Choroid plexus epithelial cell (primary cell): ENCODE measurements around a stretch of chr18.

DNA sequence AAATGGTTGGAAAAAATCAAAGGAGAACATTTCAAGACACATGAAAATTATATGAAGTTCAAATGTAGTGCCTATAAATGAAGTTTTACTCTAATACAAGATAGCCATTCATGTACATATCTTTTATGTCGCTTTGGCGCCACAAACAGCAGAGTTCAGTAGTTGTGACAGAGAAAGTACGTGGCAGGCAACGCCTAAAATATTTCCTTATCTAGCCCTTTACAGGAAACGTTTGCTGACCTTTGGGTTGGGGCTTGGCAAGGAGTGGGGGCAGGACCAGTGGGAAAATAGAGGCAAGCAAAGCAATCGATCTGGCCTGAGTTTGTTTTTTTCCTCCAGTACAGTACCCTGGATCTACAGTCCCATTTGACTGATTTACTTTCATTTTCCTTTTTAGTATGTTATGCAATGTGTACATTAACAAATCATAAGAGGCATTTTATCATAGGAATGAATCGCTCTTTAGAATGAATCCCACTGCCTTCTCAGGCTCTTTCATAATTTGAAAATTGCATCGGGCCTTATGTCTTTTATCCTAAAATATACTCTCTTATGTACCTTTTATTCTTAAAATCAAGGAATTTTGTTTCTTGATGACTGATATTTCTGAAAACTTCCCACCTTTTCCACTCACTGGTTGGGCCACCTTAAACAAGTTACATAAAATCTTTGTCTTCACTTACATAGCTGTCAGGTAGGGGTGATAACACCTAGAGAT is 13.0 kb downstream of the CCDC68 start:
- RRBS, result no CpG with 5 or more reads among the region's 8 CpGs

DNA sequence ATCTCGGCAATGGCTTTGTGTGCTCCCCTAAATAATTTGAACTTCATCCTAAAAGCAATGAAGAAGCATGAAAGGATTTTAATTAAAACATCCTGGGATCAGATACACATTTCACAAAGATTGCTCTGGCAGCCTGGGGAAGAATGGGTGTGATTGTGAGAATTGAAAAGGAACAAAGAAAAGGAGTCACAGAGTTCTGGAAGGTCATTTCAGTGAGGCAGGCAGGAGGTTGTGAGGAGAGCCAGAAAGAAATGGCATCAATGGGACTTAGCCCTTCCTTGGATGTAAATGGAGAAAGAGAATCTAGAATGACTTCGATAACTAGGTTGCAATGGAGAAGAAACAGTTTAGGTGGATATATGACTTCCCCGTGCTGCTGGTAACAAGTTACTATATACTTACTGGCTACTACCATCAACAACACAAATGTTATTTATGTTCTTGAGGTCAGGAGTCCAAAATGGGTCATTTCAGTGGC is 228.3 kb upstream of the CCDC68 start:
- RRBS, result no CpG with 5 or more reads among the region's 3 CpGs

GRCh38 chr18:55275316-55275934 is 312.6 kb downstream of the TCF4 start:
- RRBS, result no CpG with 5 or more reads among the region's 4 CpGs

DNA sequence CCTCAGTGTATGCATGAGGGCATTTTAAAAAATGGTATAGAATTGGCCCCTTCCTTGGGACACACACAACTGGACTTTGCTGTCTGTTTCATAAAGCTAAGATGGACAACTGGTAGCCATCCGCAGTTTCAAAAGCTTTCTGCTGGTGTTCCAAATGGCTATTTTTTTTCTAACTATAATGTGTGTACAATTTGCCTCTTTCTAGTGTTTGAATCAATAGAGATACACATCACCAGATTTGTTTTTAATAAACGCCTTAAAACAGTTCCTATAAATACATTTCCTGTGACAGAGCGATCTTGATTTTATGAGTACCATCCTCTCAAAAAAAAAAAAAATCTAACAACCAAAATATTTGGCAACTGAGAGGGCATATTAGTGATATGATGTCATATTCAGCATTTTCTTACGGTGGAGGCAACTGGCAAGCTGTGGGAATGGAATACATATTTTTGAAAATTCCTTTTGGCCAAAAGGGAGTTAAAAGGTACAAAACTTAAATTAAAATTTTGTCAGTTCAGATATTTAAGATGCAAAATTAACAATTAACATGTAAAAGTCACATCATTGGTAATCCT is 268.5 kb downstream of the TCF4 start:
- RRBS, result no CpG with 5 or more reads among the region's 4 CpGs

DNA sequence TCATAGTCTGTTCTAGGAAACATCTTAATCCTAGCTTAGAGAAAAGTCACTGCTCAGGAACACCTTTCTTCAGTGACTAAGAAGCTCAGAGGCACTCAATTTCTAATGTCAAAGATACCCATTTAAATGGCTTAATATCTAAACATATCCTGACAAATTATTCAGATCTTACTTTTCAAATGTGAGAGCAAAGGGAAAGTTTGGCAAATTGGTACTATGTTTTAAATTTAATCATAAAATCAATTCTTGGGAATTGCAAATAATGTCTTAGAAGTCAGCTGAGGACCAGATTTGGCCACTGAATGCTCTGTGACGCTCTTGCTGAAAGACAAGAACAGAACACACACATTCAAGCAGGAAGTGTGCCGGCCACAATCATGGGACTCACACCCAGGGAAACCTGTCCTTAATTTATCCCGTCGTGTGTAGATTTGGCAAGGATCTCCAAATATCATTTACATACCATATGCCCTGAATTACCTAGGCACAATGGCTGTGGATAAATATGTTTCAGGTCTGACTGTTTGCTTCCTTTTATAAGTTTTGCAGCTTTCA is 253.2 kb downstream of the TCF4 start:
- RRBS, result no CpG with 5 or more reads among the region's 4 CpGs

DNA sequence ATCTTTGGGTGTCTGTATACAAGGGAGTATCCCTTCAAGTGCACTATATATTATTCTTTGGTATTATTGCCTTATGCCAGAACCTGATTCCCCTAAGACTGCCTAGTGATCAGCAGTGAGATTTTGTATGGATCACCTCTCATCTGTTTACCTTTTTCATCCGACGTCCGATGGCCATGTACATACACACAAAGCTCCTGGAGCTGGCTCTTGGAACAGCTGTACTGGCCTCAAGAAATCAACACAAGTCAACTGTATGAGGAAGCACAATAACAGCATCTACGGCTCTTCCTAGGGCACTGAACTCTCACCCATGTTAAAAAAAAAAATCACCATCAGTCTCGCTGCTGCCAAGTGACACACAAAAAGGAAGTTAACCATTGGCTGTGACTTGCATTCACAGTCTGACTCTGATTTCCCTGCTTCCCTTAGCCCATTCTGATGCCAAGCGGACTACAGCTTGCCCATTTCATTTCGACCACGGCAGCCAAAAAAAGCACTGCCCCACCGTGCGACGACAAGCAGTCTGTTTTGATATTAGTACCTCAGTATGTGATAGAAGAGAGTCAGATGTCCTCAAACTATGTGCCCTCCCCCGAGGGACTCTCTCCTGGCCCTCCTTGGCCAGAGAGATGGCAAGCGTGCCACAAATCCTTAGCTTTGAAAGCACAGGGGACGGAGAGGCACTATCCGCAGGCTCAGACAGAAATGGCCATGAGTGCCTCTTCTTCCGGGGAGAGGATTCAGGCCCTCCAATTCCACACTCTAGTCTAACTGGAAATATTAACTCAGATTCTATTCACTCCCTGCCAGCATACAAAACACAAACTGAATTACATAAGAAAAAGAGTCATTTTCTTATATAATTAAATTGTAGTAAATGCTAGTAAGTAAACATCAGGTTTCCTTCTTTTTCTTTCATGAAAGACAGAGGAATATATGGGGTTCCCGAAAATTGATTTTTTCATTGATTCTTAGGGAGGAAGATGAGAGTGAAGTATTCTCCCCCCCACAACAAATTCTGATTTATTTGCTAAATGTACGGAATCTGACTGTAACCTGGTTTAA is 250.0 kb downstream of the TCF4 start:
- RRBS, result no CpG with 5 or more reads among the region's 18 CpGs

DNA sequence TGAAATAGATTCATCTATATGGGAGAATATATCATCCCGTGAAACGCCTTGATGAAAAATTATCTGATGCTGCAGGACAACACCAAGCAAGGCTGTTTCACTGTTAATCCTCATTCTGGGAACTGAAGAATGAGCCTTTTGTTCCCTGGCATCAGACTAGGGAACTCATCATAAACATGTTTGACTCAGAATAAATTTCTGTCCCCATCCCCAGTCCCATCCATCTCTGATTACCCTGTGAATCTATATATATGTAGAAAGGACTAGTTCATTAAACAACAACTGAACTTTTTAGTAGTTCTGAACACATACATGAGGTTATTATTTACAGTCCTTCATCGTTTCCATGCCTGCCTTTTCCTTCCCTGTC is 179.8 kb downstream of the TCF4 start:
- RRBS, result no CpG with 5 or more reads among the region's 3 CpGs

GRCh38 chr18:55500162-55500721 is 87.8 kb downstream of the TCF4 start:
- RRBS, result no CpG with 5 or more reads among the region's 6 CpGs

- RRBS, result no CpG with 5 or more reads among the region's 6 CpGs
These were observed 193.4 kb upstream of the TCF4 start for GRCh38 chr18:55781284-55781915.

DNA sequence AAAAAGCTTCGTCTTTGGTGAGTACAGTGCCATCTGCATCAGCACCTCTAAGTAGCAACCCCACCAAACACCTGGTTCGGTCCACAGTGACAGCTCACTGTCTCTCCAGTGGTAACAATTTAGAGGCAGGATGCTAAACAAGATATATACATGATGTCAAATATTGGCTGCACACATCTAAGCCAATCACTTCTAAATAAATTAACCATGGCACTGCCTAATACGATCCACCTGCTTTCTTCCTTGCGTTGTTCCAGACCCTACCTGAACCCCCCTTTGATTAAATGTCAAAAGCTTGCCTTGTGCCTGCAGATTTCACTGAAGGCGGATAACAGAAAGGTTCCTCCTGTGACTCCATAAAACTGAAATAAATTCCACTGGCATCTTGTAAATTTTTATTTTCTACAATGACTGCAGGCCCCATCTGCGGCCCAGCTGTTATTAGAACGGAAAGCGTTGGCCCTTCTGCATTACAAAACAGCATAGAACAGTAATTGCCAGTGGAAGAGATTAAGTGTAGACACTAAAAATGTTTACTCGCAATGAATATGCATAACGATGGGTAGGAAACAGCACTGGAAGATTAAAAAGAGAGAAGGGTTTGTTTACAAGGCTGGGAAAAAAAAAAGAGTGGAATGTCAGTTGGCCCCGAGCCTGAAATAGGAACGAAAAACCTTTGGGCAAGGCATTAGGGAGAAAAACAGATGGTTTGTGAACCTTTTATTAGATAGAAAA is 275.7 kb upstream of the TCF4 start:
- RRBS, result no CpG with 5 or more reads among the region's 12 CpGs

GRCh38 chr18:55997825-55998610 is 410.0 kb upstream of the TCF4 start:
- RRBS, result no CpG with 5 or more reads among the region's 14 CpGs

GRCh38 chr18:56569389-56569910 is 68.9 kb downstream of the TXNL1 start:
- RRBS, result no CpG with 5 or more reads among the region's 2 CpGs

GRCh38 chr18:56572968-56573205 is 65.5 kb downstream of the TXNL1 start:
- RRBS, result no CpG with 5 or more reads among the region's 5 CpGs

DNA sequence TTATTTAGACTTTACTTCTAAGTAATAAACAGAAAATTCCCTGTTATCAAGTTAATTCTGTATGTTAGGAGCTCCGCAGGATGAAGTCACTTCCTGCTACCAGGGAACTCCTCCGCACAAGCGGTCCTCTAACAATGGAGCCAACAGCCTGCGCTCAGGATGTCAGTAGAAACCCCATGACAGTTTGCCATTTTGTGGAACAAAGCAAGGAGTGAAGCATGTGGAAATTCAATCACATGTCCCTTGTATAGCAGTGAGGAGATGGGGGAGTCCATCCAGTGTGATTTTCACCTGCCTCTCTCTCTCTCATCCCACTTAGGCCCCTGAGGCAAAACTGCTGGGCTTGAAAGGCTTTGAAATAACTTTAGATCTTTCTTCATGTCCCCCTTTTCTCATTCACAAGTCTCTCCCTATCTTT is 138.2 kb downstream of the WDR7 start:
- RRBS, result no CpG with 5 or more reads among the region's 4 CpGs

- RRBS, result no CpG with 5 or more reads among the region's 12 CpGs
These were observed 39.5 kb upstream of the NARS1 start for GRCh38 chr18:57661148-57661571.

DNA sequence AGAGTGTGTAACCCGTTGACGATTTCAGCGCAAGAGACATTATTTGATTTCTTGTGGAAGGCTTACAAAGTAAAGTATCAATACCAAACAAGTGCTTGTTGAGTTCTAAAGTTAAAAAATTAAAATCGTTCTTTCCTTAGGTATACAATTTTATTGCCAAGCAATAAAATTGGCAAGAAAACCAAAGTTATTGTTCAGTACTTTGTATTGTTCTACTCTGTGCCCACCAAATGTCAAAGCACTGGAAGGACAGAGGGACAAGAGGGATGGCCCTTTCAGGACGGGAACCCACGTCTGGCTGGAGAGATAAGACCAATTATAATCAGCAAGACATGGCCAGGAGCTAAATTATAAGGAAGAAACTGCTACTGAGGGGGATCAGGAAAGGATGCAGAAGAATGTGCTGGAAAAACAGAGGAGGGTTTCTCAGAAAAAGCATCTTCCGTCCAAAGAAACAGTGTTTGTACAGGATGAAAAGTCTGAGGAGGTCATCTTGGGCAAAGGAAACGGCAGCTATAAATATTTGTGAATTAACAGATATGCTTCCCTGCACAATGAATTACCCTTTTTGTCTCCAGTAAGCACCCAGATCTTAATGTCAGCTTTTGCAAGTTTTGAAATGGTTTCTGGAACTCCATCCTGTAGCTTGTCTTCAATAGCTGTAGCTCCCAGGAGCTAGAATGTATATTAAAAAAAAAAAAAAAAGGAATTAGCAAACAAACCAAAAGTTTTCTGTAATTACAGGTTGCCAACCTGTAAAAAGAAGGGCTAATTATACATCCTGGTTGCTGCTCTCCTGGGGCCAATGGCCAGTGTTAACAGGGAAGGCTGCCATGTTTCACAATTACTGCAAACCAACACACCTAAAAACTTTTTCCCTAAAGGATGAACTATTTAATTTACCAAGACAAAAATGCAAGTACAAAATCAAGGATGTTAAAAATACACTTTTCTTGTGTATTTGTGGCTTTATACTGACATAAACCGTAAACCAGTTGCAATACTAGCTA is 46.5 kb upstream of the NARS1 start:
- RRBS, result no CpG with 5 or more reads among the region's 9 CpGs

GRCh38 chr18:57684004-57684448 is 62.4 kb upstream of the NARS1 start:
- RRBS, result no CpG with 5 or more reads among the region's 3 CpGs

DNA sequence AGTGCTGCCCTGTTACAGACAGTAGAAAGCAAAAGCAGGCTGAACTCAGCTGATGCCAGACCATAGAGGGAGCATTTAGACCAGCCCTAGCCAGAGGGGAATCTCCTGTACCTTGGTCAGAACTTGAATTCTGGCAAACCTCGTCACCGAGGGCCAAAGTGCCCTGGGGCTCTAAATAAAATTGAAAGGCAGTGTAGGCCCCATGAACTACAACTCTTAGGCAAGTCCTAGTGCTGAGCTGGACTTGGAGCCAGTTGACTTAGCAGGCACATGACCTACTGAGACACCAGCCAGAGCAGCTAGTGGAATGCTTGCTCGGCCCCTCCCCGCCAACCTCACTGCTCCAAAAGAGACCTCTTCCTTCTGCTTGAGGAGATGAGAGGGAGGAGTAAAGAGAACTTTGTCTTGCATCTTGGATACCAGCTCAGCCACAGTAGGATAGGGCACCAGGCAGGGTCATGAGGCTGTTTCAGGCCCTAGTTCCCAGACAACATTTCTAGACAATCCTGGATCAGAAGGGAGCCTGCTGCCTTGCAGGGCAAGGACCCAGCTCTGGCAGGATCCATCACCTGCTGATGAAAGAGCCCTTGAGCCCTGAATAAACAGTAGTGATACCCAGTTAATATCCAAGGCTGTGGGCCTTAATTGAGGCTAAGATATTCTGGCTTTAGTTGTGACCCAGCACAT is 90.6 kb downstream of the ATP8B1 start:
- RRBS, result no CpG with 5 or more reads among the region's 4 CpGs

DNA sequence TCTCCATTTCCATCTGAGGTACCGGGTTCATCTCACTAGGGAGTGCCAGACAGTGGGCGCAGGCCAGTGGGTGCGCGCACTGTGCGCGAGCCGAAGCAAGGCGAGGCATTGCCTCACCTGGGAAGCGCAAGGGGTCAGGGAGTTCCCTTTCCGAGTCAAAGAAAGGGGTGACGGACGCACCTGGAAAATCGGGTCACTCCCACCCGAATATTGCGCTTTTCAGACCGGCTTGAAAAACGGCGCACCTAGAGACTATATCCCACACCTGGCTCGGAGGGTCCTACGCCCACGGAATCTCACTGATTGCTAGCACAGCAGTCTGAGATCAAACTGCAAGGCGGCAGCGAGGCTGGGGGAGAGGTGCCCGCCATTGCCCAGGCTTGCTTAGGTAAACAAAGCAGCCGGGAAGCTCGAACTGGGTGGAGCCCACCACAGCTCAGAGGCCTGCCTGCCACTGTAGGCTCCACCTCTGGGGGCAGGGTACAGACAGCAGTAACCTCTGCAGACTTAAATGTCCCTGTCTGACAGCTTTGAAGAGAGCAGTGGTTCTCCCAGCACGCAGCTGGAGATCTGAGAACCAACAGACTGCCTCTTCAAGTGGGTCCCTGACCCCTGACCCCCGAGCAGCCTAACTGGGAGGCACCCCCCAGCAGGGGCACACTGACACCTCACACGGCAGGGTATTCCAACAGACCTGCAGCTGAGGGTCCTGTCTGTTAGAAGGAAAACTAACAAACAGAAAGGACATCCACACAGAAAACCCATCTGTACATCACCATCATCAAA is 83.6 kb downstream of the ATP8B1 start:
- RRBS, result no CpG with 5 or more reads among the region's 29 CpGs